Measurements from ENCODE around the gene CNTN1.

DNA sequence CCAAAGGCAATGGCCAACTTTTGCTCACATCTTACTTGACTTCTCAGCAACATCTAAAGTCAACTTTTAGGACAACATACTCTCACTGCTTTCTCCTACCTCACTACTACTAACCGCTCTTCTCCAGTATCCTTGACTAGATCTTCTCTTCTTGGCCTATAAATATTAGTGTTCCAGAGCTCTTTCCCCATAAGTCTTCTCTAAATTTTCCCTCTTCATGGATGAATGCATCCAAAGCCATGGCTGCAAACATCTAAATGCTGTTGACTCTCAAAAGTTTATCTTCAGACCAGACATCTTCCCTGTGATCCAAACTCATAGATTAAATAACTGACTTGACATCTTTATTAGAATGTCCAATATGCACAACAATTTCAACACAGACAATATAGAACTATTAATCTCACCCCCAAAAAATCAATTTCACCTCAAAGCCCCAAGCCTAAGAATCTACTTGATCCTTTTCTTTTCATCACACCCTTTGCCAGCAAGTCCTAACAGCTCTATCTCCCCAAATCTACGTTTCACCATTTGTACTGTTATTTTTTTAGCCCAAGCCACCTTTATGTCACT, 18.6 kb downstream of the KIF21A start:
- RRBS = no CpG with 5 or more reads among the region's 2 CpGs

GRCh38 chr12:39683001-39683578, 57.1 kb downstream of the C12orf40 start:
- RRBS = no CpG with 5 or more reads among the region's 5 CpGs

GRCh38 chr12:39812369-39812782, 186.4 kb downstream of the C12orf40 start:
- RRBS = no CpG with 5 or more reads among the region's 10 CpGs

- RRBS = no CpG with 5 or more reads among the region's 4 CpGs
These were observed 6.4 kb downstream of the SLC2A13 start for GRCh38 chr12:40099399-40099942.

GRCh38 chr12:40474649-40475091, 217.6 kb upstream of the CNTN1 start:
- RRBS = no CpG with 5 or more reads among the region's 1 CpG

DNA sequence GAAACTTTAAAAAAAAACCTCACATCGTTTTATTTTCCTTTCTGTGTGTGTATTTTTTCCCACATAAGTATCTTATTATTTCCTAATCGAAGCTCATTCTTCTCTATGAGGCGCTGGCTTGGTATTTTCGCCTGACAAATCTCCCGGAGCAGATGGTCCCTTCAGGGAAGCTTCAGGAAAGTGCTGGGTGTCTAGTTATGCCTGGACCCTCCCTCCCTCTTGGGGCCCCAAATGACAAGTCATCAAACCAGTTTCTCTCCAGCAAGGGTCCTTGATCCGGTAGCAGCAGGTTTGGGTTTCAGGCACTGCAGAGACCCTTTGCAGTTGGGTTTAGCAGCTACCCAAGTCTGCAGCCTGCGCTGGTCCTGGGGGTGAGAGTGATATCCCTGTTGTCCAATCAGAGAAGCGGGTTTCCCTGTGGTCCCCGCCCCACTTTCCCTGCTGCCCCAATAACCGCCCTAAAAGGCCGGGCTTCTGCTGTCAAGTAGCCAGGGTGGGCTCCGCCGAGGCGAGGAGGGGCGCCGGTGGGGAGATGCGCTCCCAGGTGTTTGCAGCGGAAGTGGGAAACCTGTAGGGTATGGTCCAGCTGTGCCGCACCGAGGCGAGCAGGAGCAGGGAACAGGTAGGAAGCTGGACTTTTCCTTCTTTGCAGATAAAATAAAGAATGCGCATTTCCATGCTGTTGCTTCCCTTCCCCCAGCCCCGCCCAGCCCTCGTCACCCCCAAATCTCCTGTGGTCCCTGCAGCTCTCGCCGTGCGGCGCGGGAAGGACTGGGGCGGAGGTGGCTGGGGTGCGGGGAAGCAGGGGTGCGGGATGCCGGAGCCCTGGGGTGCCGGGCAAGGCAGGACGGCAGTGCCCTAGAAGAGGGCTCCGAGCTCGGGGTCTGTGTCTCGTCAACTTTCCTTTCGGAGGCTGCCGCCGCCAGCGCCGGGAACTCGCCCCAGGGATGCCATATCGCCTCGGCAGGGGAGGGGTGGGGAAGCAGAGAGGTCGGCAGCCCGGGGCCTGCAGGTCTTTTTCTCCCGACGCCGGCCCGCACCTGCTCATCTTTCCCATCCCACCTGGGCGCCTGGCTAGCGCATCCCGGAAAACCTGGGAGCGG, at the start of gene CNTN1:
Gene CNTN1 (plus strand): TSS at position 469 of the 1,103 bp plus-strand sequence.
- RRBS = 1% methylated on average over 23 of the region's 56 CpGs

GRCh38 chr12:41202623-41203555, 14.8 kb downstream of the PDZRN4 start:
- RRBS = no CpG with 5 or more reads among the region's 3 CpGs

GRCh38 chr12:41282357-41283155, 94.4 kb downstream of the PDZRN4 start:
- RRBS = no CpG with 5 or more reads among the region's 5 CpGs

DNA sequence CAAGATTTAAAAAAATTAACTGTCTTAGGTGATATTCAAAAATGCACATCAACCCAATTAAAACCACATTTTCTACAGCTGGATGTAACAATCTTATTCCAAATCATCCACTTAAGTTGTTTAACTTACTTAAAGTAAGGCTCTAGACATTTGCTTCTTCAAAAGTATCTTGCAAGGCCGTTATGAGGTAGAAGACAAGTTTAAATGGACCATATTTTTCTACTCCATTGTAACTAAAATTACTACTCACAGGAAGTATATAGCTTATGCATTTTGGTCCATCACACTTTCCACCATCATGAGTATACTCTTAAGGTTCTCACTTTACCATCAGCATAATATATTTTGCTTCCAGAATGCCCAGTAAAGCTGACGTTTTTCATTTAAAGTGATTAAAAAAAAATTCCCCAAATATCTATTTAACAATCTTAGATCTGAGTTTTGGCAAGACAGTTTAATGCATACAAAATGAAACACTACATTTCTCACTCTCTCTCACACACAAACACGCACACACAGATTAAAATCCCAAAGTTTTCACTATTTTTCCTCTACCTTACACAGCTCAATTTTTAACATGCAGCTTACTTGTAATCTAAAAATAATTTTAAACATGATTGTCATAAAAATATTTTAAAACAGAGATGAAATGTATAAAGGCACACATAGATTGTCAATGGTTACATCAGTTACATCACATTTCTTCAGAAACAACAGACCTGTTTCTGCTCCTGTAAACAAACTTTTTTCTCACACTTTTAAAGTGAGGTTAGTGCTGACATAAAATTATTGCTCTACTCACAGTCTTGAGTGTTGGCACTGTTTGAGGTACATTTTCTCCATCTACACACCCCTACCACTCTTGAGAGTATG, 57.8 kb downstream of the GXYLT1 start:
- RRBS = no CpG with 5 or more reads among the region's 3 CpGs

DNA sequence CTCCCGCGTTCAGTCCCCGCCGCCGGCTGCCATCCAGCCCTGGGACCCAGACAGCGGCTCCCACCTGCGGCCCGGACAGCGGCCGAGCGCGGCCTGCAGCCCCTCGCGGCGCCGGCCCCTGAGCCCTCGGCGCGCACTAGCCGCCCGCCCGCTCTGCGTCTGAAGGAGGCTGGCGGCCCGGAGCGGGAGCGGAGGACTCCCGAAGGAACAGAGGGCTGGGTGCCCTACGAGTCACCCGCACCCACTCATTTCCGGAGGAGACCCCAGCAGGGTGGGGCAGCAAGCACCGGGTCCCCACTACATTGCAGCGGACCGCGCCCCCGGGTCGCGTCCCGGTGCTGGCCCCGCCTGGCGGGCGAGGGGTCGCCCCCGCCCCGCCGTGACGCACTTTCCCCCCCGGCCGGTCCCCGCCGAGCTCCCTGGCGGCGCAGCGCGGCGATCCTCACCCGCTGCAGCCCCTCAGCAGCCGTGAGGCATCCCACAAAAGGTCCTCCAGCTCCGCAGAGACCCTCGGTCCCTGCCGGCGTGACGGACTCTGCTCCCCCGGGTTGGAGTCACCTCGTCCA, 106.2 kb downstream of the PRICKLE1 start:
- RRBS = 1% methylated on average over 41 of the region's 65 CpGs

- RRBS = no CpG with 5 or more reads among the region's 7 CpGs
These were observed 1.6 kb downstream of the PRICKLE1 start for GRCh38 chr12:42587762-42588469.

GRCh38 chr12:42590524-42591010, 1.0 kb upstream of the PRICKLE1 start:
- RRBS = no CpG with 5 or more reads among the region's 13 CpGs

GRCh38 chr12:42696829-42697184, 107.3 kb upstream of the PRICKLE1 start:
- RRBS = no CpG with 5 or more reads among the region's 9 CpGs

- RRBS = no CpG with 5 or more reads among the region's 3 CpGs
These were observed 279.7 kb downstream of the ADAMTS20 start for GRCh38 chr12:43272258-43272819.

- RRBS = no CpG with 5 or more reads among the region's 3 CpGs
These were observed 224.3 kb downstream of the TMEM117 start for GRCh38 chr12:44060061-44060689.

DNA sequence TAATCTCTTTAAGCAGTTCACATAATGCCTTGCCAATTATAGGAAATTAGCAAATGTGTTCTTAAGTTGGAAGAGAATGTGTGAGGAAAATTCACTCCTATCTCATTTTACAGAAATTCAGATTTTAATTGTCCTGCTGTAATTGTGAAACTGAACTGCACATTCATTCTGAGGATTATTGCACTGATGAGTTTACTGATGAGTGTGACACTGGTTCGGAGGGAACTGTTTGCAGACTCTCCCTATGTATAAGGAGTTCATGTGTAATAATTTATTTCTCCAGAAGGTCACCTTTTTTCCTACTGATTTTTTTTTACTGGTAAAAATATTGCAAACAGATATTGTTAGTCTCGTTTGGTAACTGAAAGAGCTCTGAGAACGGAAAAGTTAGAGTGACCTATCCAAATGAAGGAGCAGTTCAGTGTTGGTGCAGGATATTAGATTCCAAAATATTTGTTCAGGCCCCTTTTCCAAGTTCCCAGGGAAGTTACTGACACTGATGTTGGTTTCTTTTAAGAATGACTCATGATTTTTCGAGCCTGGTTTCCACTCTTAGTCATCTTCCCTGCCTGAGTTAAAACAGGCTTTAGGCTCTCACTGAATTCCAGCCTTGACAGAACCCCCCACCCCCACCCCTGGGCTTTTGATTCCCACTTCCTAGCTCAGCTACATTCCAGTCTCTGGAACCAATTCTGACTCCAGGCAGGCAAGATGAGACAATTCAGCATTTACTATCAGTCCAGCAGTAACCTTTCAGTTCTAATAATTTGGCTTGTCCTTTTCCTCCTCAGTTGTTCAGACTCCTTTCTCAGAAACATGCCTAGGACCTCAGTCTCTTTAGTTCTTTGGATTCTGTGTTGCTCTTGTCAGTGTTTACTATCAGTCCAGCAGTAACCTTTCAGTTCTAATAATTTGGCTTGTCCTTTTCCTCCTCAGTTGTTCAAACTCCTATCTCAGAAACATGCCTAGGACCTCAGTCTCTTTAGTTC, 18.5 kb downstream of the ANO6 start:
- RRBS = no CpG with 5 or more reads among the region's 4 CpGs

DNA sequence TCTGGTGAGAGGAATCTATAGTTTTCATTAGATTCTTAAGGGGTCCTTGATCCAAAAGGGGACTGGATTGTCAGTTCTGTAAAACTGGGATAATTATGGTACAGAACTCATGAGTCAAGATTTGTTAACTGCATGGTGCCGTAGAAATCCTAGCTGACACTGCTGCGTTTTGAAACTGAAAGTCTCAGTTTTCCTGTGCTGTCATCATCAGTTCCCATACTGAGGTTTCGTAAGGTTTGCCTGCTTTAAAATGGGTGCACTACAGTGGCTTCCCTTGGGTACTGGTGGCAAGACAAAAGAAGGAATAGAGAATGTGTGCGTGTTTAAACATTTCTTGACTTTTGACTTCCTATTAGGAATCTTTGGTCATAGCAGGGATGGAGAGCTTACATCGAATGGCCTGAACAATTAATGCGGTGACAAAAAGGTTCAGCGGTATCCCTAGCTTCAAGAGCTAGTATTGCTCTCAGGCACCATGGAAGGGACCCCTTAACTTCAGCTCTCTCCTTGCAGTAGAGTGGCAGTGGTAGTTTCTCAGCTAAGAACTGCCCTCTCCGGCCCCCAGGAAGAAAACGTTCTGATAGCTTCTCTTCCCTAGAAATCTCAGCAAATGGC, 28.7 kb downstream of the ANO6 start:
- RRBS = no CpG with 5 or more reads among the region's 9 CpGs

DNA sequence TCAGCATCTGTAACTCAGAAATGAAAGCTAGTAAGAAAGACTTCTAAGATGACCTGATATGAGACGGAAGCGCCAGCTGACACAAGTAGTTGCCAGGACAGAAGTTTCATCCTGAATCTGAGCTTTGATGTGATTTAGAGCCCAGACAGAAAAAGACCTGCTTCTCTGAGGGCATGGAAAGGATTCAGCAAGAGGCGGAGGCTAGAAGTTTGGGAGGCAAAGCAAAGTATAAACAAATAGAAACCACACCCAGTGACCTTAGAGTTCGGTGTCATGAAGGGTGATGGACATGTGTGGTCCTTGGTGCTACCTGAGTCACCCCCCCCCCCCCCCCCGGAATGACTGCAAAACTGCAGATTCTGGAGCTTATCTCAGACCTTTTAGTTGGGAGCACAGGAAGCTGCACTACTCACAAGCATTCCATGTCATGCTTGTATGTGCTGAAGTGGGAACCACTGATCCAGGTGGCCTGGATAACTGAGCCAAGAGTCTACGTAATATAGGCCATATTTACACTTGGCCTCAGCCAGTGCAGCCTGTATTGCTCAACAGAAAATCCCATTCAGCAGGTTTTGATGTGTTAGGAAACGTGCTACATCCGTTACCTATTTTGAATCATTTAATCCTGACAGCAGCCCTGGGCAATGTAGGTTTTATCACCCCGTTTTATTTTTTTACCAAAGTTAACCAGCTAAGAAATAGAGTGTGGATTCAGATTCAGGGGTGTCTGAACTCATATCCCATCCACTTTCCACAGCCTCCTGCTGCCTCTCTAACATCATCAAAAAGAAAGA, 191.5 kb downstream of the ANO6 start:
- RRBS = no CpG with 5 or more reads among the region's 9 CpGs

- RRBS = no CpG with 5 or more reads among the region's 13 CpGs
These were observed 3.7 kb upstream of the ARID2 start for GRCh38 chr12:45725583-45726377.

DNA sequence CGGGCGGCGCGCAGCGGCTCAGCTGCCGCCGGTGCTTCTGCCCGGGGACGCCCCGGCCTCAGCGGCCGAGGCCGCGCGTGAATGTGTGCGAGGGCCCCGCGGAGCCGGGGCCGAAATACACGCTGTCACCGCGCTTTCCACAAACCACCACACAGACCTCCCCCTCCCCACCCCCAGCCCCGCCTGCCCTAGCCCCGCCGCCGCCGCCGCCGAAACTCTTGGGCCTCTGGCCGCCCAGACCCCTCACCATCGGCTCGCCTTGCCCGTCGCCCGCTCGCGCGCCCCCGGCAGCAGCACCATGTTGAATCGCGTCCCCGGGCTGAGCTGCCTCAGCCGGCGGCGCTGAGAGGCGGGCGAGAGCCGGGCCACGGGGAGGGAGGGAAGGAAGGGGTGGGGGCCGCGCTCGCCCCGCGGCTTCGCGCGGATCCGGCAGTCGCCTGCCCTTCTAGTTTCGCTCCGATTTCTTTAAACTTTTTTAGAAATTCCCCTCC, 366 bp upstream of the ARID2 start:
- RRBS = 1% methylated on average over 21 of the region's 62 CpGs